A673 (cell line): ENCODE results near the genes VWA5B2 and EHHADH.

DNA sequence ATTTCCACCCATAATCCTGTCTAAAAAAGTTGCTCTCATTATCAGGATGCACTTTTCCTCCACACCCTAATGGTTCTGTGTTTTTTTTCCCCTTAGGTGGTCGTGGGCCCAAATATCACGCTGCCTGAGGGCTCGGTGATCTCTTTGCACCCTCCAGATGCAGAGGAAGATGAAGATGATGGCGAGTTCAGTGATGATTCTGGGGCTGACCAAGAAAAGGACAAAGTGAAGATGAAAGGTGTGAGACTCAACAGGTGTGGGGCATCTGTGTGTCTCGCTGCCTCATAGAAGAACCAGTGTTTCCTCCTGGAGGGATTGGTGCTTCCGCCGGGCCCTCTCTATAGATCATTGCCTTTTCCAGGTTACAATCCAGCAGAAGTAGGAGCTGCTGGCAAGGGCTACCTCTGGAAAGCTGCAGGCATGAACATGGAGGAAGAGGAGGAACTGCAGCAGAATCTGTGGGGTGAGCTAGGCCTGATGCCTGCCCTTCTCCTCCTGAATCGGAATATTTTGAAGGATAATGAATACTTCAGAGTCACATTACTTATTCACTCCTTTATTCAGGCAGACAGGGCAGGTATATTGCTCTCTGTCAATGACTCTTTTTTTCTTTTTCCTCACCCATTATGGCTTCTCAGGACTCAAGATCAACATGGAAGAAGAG, 7.1 kb downstream of the EIF2B5 start:
- PRO-cap = no peak

DNA sequence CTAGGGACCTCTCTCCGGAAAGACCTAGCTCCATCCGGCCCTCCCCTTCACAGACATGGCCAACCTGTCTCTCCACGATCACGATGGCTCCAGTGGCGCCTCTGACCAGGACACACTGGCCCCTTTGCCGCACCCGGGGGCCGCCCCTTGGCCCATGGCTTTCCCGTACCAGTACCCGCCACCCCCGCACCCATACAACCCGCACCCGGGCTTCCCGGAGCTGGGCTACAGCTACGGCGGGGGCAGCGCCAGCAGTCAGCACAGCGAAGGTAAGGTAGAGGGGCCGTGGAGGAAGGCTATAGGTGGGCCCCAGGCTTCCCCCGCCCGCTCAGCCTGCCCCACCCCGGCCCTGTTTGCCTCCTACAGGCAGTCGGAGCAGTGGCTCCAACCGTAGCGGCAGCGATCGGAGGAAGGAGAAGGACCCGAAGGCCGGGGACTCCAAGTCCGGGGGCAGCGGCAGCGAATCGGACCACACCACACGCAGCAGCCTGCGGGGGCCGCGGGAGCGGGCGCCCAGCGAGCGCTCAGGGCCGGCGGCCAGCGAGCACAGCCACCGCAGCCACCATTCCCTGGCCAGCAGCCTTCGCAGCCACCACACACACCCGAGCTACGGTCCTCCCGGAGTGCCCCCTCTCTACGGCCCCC, 4.6 kb upstream of the AP2M1 start:
- PRO-cap = no peak

- PRO-cap = no peak
These were observed 1.2 kb downstream of the AP2M1 start for GRCh38 chr3:184175817-184176354.

GRCh38 chr3:184177122-184177915, 2.7 kb downstream of the AP2M1 start:
- PRO-cap = no peak

GRCh38 chr3:184229191-184229716, at the start of gene VWA5B2:
TSS of gene VWA5B2 (plus strand) at chr3:184229585.
- PRO-cap = no peak

GRCh38 chr3:184229904-184230665, 700 bp downstream of the VWA5B2 start:
- PRO-cap = no peak

GRCh38 chr3:184259576-184260565, 1.5 kb downstream of the CAMK2N2 start:
- PRO-cap = no peak

DNA sequence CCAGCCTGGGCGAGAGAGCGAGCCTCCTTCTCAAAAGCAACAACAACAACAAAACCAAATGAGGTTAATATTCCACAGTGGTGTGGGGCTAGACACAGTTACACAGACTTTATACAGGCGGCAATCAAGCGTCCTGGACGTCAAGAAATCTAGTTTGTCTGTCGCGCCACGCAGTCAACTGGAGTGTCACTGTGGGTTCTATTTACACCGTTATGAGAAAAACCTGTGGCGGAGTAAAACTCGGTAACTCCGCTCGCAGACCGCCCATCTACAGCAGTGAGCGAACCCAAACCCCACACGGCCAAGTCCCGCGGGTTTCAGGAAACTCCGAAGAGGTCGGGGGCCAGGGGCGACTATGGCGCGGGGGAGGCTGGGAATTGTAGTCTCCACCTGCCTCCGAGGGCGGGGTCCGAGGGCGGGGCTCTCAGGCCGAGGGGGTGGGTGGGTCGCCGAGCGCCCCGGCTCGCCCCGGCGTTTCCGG, 329 bp upstream of the PSMD2 start:
- PRO-cap = bidirectional peak, plus-strand start outside the sequence, minus-strand start at position 278 of the sequence

DNA sequence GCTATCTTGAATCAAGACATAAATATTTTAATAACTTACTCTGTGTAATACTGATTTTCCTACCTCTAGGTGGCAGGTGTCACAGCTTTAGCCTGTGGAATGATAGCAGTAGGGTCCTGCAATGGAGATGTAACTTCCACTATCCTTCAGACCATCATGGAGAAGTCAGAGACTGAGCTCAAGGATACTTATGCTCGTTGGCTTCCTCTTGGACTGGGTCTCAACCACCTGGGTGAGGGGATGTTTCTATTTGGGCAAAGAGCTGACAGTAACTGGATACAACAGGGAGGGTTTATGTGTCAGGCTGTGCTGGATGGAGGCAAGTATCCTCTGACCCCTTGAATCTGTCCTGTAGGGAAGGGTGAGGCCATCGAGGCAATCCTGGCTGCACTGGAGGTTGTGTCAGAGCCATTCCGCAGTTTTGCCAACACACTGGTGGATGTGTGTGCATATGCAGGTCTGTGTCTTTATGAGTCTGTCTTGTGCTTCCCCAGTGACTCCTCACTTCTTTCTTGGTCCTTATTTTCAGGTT, 6.7 kb downstream of the PSMD2 start:
- PRO-cap = no peak

GRCh38 chr3:184315891-184316240, 1.5 kb downstream of the EIF4G1 start:
- PRO-cap = no peak

- PRO-cap = no peak
These were observed 236 bp downstream of the CLCN2 start for GRCh38 chr3:184361205-184361533.

DNA sequence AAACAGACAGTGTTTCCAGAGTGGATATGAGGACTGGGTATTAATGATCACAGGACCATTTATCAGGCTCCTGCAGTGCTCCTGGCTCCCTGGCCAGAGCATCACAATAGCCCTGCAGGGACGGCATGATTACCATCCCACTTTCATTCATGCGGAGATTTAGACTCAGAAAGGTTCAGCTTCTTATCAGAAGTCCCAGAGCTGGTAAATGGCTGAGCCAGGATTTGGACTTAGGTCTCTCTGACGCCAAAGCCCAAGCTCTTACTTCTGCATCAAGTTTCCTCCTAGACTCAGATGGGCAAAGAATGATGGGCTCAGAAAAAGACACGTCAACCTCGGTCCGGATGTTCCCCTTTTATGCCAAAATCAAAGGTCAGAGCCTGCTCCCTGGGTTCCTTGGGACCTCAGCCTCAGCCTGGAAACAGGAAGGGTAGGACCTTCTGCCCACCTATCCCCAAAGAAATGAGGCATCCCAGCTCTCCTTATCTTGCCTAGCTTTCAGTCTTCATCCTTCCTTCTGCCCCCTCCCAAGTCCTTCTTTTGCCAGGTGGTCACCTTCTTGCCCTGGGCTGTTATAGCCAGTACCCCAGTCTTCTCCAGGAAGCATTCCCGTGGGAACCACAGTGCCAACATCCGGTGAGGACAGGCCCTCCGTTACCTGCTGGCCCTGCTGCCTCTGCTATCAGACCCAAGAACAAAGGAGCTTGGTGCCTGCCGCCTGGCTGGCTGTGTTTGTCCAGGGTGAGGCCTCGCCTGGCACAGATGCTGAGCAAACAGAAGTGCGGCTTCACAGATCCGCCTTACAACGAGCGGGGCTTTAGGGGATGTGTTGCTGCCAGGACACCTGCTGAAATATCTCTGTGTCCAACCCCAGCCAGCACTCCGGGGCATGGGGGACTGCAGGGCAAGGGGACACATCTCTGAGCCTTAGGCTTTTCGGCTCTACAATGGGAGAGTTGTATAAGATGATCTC, 2.5 kb upstream of the EPHB3 start:
- PRO-cap = no peak

DNA sequence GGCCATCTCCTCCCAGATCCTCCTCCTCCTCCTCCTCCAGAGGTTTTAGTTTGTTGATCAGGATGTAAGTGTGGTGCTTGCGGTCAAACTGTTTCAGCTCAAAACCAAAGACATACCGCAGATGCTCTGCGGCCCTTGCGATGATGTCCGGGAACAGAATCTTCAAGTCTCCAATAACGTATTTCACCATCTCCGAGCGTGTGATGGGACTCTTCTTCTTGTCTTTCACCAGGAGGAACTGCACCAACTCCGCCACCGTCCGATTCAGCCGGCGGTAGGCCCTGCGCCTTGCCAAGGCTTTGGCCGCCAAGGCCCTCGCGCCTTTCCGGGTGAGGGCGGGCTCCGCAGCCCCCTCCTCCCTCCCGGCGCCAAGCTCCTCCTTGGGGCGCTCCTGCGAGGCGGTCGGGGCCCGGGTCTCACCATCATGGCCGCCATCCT, 516 bp downstream of the MAGEF1 start:
- PRO-cap = bidirectional peak, plus-strand start at position 371 of the sequence, minus-strand start at position 297 of the sequence

GRCh38 chr3:185150648-185151100, 2.2 kb downstream of the C3orf70 start:
- PRO-cap = no peak

GRCh38 chr3:185253504-185254524, at the start of gene EHHADH:
TSS of gene EHHADH (minus strand) at chr3:185254049.
- PRO-cap = unidirectional peak, plus-strand start at chr3:185253619; bidirectional peak, plus-strand start at chr3:185254211, minus-strand start at chr3:185254049

GRCh38 chr3:185361889-185362464, 959 bp upstream of the MAP3K13 start:
- PRO-cap = no peak

GRCh38 chr3:185387893-185388697, 25.2 kb downstream of the MAP3K13 start:
- PRO-cap = no peak

DNA sequence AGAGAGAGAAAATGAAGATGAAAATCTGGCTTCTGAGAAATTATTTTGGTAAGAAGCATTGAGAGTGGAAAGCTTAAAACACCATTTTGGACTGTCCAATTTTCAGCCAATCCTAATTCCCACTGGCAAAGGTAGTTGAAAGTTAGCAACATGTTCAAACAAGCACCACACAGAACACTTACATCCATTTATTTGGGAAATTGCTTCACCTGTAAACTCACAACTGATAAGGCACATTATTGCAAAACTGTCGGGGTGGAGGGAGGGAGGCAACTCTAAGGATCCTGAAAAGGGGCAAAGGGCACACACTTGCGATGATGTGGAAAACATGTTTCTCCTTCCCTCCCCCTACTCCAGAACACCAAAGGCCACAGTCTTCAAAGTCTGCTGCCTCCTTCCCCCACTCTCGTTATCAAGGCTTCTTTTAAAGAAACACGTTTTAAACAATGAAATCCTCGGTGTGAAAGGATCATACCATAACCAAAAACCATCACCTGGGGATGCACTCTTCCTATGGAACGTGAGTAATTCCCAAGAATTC, 9.3 kb downstream of the TMEM41A start:
- PRO-cap = no peak

GRCh38 chr3:185504558-185505046, 5.8 kb upstream of the TMEM41A start:
- PRO-cap = no peak

DNA sequence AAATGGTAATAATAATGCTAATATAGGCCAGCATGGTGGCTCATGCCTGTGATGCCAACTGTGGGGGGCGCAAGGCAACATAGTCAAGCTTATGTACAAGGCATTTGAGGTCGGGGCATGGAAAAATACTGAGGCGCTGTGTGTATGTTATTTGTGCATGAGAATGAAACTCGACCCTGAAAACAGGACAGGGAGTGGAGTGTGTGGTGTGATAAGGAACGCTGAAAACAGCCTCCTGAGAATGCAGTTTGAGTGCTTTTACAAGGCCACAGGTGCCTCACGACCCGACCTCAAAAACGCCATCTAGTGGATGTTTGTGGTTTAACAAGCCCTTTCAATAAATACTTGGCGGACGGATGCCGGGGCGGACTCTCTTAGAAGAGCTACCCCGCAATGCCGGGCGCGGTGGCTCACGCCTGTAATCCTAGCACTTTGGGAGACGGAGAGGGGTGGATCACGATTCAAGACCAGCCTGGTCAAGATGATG, 6.6 kb upstream of the LIPH start:
- PRO-cap = unidirectional peak, plus-strand start at position 340 of the sequence